Fallopian tube (tissue), 1 donor: ENCODE measurements around a stretch of chr2.

- PRO-cap, result no peak
Measured at GRCh38 chr2:60352323-60353267, 200.9 kb downstream of the BCL11A start.

- PRO-cap, result bidirectional peak, plus-strand start at chr2:60544335, minus-strand start at chr2:60544178
Measured at GRCh38 chr2:60544004-60544569, 9.4 kb downstream of the BCL11A start.

DNA sequence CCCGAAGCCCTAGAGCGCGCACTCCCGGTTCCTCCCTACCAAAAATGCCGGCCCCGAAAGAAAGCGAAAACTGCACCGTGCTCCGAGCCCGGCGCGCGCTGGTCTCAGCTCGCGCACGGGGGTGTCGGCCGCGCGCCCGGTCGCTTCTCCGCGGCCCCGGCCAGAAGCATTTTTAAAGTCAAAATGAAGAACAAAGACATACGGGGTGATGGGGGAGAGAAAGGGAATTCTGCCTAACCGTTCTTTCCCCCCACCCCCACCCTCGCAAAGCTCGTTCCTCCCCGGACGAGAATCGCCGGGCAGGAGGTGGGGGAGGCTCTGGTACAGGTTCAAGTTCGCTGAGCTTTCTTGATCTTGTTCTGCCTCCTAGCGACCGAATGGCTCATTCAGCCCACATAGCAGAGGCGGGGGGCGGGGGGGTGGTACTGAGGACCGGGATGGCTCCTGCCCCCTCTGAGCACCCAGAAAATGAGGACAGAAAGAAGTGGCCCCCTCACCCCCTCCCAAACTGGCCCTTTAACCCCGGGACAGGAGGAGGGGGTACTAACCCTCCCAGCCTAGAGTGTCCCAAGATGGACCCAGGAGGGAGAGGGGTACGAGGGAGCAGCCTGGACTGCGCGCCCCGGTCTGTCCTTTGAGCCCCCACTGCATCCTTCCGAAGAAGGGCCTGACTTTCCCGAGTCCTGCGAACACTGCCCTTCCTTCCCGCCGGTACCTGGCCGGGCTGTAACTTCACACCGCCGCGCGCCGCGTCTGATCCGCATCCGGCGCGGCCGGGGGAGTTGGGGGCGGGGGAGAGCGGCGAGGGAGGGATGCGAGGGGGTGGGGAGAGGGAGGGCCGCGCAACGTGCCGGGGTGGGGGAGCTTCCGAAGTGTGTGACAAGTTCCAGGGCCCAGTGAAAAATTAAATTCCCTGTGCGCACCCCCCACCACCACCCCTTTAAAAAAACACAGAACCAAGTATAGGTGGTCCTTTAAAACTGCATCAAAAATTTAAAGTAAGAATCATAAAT lies 3.0 kb downstream of the BCL11A start:
- PRO-cap, result unidirectional peak, minus-strand start at position 46 of the sequence; unidirectional peak, minus-strand start at position 264 of the sequence; bidirectional peak, plus-strand start at position 907 of the sequence, minus-strand start at position 755 of the sequence

- PRO-cap, result no peak
Measured at GRCh38 chr2:61469785-61470460, 964 bp downstream of the USP34 start.

DNA sequence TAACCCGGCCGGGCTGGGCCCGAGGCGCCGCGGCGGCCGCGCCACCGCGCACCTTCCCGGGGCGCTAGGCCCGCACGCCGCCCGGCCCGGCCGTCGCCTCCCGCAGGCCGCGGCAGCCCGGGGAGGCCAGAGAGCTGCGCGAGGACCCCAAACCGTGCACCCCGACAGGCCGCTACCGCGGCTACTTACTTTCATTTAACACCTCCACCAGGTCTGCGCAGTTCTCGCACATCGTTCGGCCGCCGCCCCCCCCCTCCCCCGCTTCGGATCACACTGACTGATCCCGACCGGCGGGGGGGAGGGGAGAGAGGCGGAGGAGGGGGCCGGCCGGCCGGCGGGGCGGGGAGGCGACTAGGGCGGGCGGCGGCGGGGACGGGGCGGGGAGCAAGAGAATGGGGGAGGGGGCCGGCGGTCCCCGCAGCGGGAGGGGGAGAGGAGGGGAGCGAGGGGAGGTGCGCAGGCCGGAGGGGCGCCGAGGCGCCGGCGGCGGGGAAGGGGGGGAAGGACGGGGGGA lies 369 bp downstream of the USP34 start:
- PRO-cap, result no peak

DNA sequence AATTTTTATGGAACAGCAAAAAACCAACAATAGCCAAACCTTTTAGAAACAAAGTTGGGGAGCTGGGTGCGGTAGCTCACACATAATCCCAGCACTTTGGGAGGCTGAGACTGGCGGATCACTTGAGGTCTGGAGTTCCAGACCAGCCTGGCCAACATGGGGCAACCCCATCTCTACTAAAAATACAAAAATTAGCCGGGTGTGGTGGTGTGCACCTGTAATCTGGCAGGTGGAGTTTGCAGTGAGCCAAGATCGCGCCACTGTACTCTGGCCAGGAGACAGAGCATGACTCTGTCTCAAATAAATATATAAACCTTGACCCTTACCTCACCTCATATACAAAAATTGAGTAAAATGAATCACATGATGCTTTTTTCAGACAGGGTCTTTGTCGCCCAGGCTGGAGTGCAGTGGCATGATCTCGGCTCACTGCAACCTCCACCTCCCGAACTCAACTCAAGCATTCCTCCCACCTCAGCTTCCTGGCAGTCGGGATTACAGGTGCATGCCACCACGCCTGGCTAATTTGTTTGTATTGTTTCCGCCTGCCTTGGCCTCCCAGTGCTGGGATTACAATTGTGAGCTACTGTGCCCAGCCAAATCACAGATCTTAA lies 25.3 kb downstream of the XPO1 start:
- PRO-cap, result no peak

- PRO-cap, result no peak
Measured at GRCh38 chr2:61689849-61690477, 151.8 kb upstream of the XPO1 start.

DNA sequence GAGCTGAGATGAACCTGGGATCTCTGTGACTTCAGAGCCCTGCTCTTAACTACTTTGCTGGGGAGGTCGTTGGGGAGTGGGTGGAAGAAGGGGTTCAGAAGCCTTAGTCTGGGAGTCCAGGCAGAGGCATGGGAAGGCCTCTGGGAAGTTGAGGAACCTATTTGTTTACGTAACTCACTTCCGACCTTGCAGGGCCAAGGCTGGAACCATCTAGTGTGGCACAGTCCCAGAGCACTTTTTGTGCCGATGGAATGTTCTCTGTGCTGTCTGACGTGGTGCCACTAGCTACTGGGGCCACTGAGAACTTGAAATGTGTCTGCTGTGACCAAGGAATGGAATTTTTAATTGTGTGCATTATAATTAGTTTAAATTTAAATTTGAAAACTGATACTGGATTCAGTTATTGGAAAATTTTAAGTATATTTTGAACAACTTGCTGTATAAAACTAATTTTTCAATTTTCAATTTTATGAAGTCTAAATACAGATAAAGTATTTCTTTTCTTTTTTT lies 139.6 kb downstream of the FAM161A start:
- PRO-cap, result no peak

DNA sequence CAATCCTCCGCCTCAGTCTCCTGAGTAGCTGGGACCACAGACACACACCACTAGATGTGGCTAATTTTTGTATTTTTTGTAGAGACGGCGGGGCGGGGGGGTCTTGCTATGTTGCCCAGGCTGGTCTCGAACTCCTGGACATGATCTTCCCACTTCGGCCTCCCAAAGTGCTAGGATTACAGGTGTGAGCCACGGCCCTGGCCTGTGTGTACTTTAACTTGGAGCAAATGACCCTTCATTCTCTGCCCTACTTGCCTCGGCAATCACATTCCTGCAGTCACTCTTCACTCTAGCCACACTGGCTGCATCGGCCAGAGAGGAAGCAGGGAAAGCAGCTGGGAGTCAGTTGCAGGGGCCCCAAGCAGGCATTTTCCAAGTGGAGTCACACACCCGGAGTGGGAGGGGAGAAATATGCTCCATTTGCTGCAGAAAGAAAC lies 37.3 kb downstream of the FAM161A start:
- PRO-cap, result no peak

GRCh38 chr2:61854336-61855303 lies 760 bp upstream of the FAM161A start:
- PRO-cap, result bidirectional peak, plus-strand start at chr2:61854745, minus-strand start at chr2:61854524; unidirectional peak, plus-strand start at chr2:61854902

DNA sequence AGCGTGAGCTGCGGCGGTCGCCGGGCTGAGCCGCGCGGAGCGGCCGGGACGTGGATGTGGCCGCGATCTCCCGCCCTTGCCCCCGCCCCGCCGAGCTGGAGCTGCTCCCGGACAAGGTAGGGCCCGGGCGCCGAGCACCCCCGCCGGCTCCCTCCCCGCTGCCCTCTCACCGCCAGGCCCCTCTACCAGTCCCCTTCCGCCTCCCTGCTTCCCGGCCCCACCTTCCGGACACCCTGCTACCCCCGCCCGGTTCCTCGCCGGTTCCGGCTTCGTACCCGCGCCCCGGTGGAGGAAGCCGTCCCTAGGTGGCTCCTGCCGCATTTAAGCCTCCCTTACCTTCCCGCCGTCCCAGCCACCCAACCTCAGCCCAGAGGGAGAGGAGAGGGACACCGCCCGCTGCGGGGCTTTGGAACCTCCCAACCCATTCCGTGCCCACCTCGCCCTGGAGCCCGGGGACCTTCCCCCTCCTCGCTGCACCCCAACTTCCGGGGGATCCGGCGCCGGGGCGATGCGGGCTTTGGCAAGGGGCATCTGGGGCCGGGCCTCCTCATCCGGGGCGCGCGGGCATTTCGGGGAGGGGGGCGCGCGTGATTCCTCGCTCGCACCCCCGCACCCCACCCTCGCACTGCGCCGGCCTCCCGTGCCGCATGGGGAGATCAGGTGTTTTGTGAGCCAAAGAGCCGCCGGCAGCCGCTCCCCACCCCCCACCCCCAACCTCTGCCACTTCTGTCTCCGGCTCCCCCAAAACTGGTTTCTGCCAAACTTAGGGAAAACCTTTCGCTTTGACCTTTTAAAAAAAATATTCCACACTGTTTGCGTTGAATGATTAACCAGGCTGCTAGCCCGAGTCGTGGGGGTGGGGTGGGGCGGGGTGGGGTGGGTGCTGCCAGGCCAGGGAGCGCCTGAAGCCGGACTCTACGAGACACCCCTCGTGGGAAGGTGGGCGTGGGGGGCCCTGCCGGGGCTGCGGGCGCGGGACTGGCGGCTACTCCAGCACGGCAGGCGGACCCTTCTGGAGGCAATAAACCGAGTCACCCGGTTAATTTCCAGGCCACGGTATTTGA lies 657 bp downstream of the B3GNT2 start:
- PRO-cap, result bidirectional peak, plus-strand start at position 188 of the sequence, minus-strand start at position 168 of the sequence; bidirectional peak, plus-strand start at position 723 of the sequence, minus-strand start at position 629 of the sequence

DNA sequence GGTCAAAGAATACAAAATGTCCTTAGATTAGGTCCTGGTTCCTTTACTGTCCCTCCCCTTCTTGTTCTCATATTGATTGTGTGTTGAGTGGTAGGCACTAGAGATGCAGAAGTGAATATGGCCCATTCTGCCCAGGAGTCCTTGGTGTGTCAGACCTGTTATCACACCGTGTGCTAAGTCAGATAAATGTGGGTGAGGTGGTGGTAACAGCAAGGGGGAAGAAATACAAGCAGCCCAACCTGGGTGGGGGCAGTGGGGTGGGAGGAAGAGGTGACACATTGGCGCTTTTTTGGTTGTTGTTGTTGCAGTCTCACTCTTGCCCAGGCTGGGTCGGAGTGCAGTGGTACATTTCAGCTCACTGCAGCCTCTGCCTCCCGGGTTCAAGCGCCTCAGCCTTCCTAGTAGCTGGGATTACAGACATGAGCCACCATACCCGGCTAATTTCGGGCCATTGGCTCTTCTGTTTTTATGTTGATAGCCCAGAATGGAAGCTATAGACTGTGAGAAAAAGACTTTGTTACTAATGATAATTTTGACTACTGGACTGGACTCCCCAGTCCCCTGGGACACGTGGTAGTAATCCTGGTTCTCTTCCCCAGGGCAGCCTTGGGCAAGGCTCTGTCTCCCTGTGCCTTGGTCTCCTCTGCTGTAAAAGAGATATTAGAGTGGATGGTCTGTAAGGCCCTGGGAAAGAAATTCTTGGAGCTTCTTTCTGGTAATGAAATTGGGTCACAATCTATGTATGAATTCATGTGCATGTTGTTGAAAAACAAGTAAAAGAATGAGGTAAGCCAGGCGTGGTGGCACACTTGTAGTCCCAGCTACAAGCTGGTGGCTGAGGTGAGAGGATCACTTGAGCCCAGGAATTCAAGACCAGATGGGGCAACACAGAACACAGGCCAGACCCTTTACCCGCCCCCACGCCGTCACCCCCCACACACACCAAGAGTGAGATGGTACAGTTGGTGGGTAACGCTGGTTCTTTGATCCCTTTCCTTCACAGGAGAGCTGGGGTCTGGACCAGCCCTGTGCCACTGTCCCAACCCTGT lies 13.1 kb downstream of the B3GNT2 start:
- PRO-cap, result no peak

GRCh38 chr2:62590008-62590346 lies 84.0 kb upstream of the TMEM17 start:
- PRO-cap, result no peak

DNA sequence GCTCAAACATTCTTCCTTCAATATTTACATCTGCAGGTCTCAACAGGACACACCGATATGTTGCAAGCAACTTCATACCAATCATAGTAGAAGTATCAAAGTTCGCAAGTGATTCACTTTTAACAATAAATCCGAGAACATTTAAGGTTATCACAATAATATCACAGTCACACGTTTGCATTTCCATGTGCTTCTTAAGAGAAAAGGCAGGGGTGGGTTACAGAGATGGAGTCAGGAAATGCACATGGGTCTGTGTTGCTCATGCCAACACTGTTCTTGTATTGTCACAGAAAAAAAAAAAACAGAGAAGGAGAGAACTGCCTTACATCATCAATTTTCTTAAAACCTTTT lies 51.5 kb upstream of the EHBP1 start:
- PRO-cap, result no peak

DNA sequence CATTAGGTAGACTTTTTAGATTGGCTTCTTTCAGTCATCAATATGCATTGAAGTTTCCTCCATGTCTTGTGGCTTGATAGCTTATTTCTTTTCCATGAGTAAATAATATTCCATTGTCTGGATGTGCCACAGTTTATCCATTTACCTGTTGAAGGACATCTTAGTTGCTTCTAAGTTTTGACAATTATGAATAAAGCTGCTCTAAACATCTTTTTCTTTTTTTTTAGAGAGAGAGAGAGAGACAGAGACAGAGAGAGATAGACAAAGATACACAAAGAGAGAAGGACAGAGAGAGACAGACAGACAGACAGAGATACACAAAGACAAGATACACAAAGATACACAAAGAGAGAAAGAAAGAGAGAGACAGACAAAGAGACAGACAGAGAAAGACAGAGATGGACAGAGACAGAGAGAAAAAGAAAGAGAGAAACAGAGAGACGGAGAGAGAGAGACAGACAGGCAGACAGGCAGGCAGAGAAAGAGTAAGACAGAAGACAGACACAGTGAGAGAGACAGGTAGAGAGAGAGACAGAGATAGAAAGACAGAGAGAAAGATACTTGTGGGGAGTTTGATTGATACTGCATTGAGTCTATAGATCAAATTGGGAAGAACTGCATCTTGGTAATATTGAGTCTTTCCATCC lies 25.0 kb downstream of the EHBP1 start:
- PRO-cap, result no peak

GRCh38 chr2:62904716-62905513 lies 145.7 kb upstream of the OTX1 start:
- PRO-cap, result no peak

DNA sequence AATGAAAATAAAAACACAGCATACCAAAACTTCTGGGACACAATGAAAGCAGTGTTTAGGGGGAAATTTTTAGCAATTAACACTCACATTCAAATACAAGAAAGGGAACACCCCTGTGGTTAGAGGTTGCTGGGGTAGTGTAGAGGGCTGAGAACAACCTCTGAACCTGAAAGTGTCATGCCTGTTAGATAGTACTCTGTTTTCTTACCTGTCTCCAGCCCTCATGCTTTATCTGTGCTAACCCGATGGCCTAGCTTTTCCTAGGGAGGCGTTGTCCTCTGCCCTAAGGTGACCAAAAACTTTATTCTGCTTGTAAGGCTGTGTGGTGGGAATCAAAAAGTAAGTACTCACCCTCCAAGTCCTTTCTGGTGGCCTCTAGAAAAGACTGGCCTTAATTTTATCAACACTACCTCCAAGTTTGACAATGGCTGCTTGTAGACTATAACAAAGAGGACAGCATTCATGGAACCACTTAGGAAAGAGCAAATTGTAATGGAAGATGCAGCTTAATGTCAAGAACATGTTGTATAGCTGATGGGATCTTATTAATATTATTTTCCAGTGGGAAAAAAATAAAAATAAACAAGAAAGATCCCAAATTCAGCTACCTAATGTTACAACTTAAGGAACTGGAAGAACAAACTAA lies 122.5 kb upstream of the OTX1 start:
- PRO-cap, result no peak

DNA sequence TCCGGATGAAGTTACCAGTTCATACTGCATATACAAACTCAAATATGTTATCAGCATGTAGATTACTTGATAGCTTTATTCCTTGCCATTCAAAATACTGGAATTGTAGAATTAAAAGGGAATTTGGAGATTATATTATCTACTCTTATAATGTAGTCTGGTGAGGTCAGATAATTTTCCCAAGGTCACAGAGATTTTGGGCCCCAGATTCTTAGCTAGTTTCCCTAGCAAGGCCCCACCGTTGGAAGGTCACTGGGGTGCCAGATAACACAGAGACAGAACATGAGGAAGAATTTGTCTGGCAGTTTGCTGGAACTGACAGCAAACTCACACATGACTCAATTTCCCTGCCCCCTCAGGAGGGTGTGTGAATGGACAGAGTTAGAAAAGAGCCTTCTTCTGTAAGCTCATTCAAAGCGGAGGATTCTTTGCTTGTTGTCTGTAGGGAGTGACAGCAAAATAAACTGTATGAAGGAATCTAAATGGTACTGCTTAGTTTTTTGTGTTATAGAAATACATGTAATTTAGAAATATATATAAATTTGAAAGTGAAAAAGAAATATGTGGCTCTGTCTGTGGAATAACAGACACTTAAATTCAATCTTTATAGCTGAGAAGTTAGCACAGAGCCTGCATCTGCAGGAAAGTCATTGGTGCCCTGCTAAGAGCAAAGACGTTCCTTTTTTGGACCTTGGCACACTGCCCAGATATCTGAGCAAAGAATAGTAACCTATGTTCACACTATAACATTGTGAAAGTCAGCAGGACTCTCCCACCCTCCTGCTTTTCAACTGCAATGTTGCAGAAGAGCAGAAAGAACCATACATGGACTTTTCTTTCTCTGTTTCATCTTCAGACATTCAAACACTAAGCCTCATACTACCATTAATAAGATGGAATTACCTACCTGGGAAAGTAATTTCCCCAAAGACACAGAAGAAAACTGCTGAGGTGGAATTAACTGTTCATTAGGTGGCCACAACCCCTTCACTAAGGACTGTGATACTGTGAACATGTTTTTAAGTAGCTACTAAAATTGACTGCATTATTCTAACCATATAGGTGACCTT lies 2.1 kb downstream of the MDH1 start:
- PRO-cap, result no peak

GRCh38 chr2:63613736-63614126 lies 25.0 kb downstream of the MDH1 start:
- PRO-cap, result no peak

DNA sequence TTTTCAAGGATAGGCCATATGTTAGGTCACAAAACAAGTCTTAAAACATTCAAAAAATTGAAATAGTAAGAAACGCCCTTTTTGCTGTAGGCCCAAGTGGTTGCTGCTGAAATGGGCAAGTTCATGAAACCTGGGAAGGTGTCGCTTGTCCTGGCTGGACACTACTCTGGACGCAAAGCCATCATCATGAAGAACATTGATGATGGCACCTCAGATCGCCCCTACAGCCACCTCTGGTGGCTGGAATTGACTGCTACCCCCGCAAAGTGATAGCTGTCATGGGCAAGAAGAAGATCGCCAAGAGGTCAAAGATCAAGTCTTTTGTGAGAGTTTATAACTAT lies 95.4 kb downstream of the MDH1 start:
- PRO-cap, result no peak